ENCODE data around the genes GPR160 and EIF5A2.

DNA sequence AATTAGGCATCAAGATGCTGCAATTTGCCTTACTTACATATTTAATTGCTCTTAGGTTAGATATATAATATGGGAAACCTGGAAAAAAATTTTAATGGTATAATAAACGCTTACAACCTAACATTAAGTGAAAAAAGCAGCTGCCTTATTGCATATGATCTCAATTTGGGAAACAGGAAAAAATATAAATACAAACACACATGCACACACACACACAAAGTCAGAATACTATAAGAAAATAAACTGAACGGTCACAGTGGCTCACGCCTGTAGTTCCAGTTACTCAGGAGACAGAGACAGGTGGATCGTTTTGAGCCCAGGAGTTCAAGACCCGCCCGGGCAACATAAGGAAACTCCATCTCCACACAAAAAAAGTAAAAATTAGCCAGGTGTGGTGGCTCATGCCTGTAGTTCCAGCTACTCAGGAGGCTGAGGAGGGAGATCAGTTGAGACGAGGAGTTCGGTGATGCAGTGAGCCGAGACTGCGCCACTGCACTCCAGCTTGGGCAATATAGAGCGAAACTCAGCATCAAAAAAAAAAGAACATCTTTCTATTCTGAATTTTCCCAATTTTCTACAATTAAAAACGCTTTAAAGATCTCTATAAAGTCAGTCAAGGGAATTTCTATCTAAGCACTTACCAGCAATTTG lies 1.1 kb upstream of the SEC62 start:
- RRBS, result no CpG with 5 or more reads among the region's 12 CpGs

- RRBS, result 3% methylated on average over 25 of the region's 88 CpGs
Measured at GRCh38 chr3:170037392-170038571, at the start of gene GPR160. GPR160 (plus strand) TSS chr3:170037995.

GRCh38 chr3:170421017-170421679 lies 2.5 kb downstream of the CLDN11 start:
- RRBS, result no CpG with 5 or more reads among the region's 12 CpGs

GRCh38 chr3:170496084-170496409 lies 77.4 kb downstream of the CLDN11 start:
- RRBS, result no CpG with 5 or more reads among the region's 13 CpGs

GRCh38 chr3:170908517-170909274 lies at the start of gene EIF5A2:
EIF5A2 (minus strand) TSS chr3:170908637.
- RRBS, result 6% methylated on average over 16 of the region's 55 CpGs

- RRBS, result no CpG with 5 or more reads among the region's 11 CpGs
Measured at GRCh38 chr3:171616675-171617696, 156.8 kb upstream of the TNIK start.

DNA sequence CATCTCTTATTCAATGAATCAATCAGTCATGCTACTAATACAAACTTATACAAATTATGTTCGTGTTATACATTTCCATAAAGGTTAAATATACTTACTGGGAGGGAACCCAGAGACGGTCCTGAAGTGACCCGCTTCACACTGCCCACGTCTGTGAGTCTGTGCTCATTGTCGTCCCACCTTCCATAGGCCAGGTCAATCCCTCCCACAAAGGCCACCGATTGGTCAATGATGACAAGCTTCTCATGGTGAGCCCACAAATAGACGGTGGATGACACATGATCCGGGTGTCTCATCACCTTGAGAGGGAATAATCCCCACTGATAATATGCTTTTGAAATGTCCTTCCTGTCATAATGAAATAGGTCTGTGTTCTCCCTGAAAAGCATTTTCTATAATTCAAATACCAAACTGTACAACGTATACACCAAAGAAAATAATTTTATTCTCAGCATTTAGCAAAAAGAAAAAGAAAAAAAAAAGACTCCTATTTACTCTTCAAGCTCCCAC lies 121.7 kb downstream of the PLD1 start:
- RRBS, result no CpG with 5 or more reads among the region's 9 CpGs

- RRBS, result no CpG with 5 or more reads among the region's 7 CpGs
Measured at GRCh38 chr3:171765038-171765746, 45.1 kb downstream of the PLD1 start.

GRCh38 chr3:171779270-171779687 lies 31.0 kb downstream of the PLD1 start:
- RRBS, result no CpG with 5 or more reads among the region's 3 CpGs

DNA sequence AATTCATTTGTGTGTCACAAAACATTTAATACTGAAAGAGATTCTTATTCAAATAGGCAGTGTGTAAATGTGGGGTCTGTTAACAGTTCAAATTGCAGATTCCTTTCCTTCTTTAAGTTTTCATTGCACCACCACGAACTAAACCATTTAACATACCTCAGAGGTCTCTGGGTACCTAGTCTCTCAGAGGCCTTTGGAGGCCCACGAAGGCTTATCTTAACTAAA lies 1.1 kb downstream of the PLD1 start:
- RRBS, result no CpG with 5 or more reads among the region's 2 CpGs

DNA sequence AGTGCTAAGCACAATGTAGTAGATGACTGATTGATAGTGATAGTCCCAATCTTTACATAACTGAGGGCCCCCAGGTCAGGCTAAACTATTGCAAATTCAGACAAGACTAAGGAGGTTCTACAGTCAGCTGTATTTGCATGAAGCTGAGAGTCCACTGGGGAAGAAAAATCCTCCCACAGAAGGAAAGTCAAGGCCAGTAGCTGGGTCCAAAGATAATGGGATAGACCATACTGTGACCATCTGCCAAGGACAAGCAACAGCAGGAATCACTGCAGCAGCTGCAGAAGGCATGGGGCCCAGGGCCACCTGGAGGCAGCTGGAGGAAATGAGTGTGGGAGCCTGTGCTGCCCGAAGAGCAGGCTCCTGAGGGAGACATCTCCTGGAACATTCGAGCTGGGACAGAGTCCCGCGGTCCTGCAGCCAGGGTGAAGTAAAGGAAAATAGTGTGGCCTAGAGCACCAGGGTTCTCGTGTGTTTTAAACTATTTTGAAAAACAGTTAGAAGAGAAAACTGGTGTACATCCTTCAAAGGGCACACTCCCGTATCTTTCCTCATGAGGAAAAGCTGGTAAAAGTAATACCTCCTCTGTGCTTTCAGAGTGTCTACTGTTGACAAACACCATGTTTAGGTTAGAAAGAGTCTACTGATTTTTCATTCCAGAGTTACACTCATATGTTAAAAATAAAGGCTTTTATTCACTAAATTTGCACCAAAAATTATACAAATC lies 13.2 kb upstream of the TMEM212 start:
- RRBS, result no CpG with 5 or more reads among the region's 6 CpGs

DNA sequence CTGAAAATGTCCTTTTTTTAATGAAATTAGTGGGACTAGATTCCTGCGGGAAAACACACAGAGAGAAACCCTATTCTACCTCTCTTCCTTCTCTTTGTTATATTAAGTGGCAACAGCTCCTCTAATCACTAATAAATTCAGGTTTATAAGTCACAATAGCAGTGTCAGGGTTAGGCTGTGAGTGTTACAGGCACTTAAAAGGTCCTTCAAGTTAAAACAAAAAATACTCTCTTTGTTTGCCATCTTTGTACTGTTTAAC lies 2.2 kb upstream of the TMEM212 start:
- RRBS, result no CpG with 5 or more reads among the region's 1 CpG

DNA sequence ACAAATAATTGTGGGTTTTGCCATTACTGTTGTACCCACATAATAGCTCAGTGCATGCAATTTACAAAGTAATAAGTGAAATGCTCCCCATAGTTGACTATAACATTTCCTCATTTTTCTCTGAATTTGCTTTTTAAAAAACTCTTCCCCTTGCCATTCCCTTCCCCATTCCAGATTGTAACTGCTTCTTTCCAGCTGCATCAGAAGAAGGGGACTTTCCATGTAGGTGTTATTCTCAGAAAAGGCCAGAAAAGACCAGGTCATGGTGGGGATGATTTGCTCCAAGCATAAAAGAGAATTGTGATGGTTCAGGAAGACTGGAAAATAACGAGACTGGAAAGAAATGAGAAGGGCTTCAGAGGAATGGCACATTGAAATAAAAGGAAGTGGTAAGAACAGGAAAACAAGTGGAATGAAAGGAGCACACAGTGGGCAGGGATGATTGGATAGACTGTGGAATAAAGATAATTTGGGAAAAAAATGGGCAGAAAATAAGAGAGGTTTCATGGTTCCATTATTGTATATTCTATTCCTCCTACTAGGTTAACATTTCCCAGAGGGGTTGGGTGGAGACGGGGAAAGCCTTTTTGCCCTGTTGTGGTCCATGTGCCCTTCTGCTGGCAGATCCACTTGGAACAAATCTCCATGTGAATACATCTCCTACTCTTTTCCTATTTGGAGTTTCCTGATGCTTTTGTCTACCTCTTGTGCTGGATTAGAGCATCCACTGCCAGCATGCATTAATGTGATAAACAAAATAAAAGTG lies 186.4 kb downstream of the GHSR start:
- RRBS, result no CpG with 5 or more reads among the region's 2 CpGs

GRCh38 chr3:172352655-172353075 lies 95.6 kb downstream of the GHSR start:
- RRBS, result no CpG with 5 or more reads among the region's 8 CpGs

GRCh38 chr3:172367356-172368129 lies 80.7 kb downstream of the GHSR start:
- RRBS, result no CpG with 5 or more reads among the region's 8 CpGs

DNA sequence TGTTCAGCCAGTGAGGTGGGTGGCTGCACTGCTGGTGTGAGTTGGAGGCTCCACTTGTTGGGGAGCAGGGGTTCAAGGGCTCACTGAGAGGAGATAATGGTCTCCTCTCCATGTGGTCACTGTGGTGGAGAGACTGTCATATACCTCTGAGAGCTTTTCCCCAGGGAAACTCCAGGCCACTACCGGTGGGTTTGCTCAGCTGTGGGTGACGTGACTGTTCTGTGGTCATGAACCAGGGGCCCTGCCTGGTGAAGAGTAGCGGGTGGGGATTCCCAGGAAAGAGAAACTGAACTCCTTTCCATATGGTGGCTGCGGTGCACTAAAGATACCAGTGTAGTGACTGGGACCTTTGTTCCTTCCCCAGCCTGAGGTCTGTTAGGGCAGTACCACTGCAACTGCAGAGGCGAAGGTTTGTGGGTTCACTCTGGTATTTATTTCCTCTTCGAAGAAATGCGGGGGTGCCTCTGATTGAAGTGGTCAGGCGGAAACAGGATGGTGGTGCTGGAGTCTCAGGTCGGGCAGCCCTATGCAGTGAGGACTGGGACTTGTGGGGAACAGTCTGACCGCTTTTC lies 69.0 kb upstream of the TNFSF10 start:
- RRBS, result no CpG with 5 or more reads among the region's 10 CpGs

DNA sequence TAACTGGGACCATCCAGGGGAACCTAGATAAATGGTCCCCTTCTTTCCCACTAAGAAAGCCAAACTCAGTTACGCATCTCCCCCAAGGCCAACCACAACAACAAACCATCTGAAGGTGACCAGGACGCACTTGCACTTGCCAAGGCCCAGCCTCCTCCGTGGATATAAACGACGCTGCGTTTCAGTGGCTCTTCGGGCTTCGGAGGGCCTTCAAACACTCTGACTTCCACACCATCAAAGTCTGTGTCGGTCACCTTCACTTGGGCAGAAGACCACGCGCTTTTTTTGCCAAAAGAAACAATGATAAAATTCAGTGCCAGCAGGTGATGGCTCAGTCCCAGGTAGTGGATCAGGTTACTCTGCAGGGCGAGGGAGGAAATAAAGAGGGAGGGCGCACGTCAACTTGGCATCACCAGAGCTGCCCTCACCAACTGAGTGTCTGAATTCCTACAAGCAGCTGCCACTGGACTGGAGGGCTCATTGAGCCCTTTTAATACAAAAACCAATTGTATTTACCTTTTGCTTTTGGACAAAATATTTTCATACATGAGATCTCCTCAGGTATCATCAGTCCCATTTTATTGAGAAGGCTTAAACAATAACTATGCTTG lies 63.0 kb downstream of the NCEH1 start:
- RRBS, result no CpG with 5 or more reads among the region's 14 CpGs

GRCh38 chr3:172751136-172751676 lies 680 bp downstream of the ECT2 start:
- RRBS, result 0% methylated on average over 1 of the region's 16 CpGs

GRCh38 chr3:172857067-172857859 lies 106.7 kb downstream of the ECT2 start:
- RRBS, result no CpG with 5 or more reads among the region's 4 CpGs

DNA sequence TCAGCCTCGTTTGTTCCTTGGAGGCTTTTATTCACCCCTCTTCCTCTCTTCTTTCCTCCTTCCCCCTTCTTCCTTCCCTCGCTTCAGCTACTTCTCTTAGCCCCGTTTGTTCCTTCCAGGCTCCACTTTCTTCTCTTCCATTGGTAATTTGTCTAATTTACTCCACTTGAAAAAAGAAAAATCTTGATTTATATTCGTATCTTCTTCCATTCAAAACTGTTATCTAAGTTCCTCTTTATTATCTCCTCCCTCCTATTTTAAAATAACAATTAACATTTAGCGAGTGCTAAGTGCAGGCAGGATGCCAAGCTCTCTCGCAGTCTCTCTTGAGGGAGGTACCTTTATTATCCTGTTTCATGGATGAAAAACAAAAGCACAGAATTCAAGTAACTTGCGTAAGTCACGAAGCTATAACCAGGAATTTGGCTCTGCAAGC lies 418.9 kb upstream of the NAALADL2 start:
- RRBS, result no CpG with 5 or more reads among the region's 8 CpGs

Measured in T47D (cell line).